GM06990 (cell line): ENCODE measurements around the gene CACNA1C.

GRCh38 chr12:1111919-1112438 lies 121.0 kb downstream of the ERC1 start:
- RRBS, result no CpG with 5 or more reads among the region's 5 CpGs

- RRBS, result no CpG with 5 or more reads among the region's 4 CpGs
These were observed 124.8 kb downstream of the ERC1 start for GRCh38 chr12:1115677-1116286.

DNA sequence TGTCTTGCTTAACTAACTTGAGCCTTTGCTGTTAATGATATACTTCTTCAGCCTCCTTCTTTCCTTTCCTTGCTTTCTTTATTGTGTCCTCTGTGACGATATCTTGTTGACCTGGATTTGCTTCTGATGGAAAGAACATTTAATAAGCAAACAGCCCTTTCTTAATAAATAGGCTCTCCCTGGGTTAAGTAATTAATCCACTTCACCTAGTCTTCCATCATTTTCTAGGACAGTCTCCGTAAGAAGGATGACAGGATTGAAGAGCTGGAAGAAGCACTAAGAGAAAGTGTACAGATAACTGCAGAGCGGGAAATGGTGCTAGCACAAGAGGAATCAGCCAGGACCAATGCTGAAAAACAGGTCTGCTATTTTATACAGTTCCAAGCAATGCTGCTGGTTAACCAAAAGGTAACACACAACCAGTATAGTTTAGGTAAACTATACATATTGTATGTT lies 271.8 kb downstream of the ERC1 start:
- RRBS, result no CpG with 5 or more reads among the region's 3 CpGs

DNA sequence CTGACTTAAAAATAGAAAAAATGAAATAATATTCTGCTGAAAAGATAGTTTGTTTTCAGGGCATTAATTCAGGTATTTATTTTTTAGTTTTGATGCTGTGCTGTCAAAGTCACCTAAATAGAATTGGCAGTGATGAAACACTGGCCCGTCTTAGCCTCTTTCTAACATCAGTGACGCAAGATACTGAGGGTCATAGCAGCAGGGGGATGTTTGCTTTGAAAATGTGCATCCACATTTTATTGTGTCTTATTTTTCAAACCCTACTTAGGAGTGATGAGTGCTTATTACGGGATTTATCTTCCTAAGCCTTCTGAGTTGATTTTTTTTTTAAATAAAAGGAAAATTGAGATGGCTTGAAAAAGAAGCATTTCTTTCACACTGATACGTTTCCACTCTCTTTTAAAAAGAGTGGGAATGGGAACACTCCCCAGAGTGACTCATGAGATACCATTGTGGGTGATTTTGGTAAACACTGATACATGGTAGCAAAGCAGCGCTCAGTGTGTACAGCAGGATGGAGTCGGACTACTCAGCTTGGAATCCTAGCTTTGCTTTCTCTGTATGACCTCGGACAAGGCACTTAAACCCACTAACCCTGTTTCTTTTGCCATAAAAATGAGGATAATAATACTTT lies 290.8 kb downstream of the ERC1 start:
- RRBS, result no CpG with 5 or more reads among the region's 7 CpGs

DNA sequence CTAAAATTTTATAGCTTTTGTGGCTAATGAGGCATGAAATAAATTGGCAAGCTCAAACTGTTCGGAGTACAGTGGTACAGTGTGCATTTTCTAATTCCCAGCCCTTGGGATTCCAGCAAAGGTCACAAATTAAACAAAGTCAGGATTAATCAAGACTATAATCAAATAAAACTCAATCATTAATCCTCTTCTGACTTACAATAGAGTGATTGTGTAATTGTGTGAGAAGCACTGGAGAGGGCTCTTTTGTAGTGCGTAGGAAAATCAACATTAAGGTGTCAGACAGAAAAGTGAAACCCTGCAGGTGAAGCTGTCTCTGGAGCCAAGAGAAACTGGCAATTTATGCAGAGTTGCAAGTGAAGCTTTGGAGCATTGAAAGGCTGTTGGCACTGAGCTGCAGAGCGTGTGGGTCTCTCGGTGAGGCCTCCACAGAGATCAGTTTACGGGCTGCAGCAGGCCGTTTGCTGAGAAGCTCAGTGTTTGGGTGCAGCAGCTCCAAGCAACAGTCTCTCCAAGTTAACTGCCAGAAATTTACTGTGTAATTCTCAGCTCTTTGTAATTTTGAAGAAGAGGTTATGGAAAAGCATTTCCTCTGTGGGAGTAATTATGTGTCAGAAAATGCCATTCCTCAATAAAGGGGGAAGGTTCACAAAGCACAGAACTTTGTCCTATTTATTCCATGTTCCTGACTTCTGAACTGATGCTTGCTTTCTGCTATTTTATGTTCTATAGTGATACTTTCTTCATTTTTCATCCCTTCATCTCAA lies 275.8 kb downstream of the FBXL14 start:
- RRBS, result no CpG with 5 or more reads among the region's 6 CpGs

DNA sequence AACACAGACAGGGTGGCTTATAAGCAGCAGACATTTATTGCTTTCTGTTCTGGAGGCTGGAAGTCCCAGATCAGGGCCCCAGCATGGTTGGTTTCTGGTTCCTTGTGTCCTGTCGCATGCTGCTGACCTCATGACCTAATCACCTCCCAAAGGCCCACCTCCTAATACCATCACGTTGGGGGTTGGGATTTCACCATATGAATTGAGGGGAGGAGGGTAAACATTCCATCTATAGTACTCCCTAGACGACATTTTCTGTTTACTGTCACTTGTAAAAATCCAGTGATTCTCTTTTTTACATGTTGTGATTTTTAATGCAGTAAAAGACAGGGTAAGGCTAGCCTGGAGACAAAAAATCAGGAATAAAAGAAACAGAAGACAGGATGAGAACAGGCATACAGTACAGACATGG lies 148.5 kb downstream of the FBXL14 start:
- RRBS, result no CpG with 5 or more reads among the region's 3 CpGs

DNA sequence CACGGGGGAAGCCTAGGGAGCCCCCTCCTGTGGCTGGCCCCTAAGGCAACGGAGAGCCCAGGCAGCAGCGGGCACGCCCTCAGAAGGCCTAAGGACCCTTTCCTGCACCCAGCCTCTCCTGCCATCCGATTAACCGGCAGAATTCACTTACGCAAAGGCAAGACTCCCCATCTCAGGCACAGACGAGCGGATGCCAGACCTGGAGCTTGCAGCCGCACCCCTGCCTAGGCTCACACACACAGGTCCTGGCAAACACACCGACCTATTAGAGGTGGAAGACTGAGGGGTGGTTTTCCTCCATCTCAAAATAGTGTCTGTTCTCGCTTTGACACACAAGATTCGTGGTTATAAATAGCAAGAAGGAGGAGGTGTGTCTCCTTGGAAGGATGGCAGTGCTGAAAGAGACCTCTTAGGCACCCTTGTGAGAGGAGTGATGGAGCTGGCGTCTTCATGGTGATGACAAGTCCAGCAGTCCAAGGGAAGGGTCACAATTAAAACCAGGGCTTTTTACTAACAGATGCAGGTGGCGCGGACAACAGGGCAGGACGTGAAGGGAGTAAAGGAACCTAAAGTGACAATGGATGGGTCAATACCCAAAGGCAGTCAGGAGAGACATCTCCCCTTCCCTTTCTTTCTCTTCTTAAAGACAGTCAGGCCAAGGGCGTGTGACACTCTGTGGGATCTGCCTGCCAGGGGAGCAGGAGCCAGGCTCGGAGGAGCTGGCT lies 62.3 kb downstream of the FBXL14 start:
- RRBS, result no CpG with 5 or more reads among the region's 19 CpGs

- RRBS, result no CpG with 5 or more reads among the region's 18 CpGs
These were observed 60.9 kb downstream of the FBXL14 start for GRCh38 chr12:1533321-1534080.

- RRBS, result no CpG with 5 or more reads among the region's 6 CpGs
These were observed 2.6 kb downstream of the FBXL14 start for GRCh38 chr12:1591585-1592316.

GRCh38 chr12:1592337-1592965 lies 1.9 kb downstream of the FBXL14 start:
- RRBS, result no CpG with 5 or more reads among the region's 17 CpGs

DNA sequence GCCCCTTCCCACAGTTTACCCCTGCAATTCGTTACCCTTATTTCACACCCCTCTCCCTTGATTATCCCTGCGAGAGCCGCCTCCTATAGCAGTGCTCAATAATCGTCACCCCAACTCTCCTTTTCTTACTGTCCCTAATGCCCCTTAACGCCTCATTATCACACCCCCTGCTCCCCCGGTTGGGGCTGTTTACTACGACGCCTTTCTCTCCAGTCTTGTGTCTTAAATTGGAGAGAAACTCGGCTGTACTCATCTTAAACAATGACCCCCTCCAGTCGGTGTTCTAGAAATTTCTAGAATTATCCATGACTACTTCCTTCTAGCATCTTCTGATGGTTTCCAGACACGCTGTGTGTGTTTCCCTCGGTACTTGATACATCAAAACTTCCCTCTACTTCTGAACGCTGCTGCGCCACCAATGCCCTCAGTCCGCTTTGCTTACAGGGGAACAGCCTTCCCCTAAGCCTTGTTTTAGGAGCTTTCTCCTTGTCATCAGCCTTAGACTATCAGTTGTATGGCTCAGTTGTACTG lies 785 bp upstream of the FBXL14 start:
- RRBS, result no CpG with 5 or more reads among the region's 15 CpGs

DNA sequence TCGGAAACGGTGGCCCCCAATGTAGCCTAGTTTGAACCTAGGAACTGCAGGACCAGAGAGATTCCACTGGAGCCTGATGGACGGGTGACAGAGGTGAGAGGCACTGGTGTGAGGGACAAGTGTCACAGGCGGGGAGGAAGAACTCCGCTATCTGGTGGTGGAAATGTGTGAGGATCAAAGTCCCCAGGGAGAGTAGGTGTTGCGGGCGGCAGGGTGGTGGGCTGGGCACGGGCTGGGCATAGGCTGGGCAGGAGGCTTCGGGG lies 179 bp downstream of the WNT5B start:
- RRBS, result no CpG with 5 or more reads among the region's 9 CpGs

- RRBS, result no CpG with 5 or more reads among the region's 4 CpGs
These were observed 24.1 kb upstream of the ADIPOR2 start for GRCh38 chr12:1666585-1667403.

GRCh38 chr12:1681545-1681825 lies 9.4 kb upstream of the ADIPOR2 start:
- RRBS, result no CpG with 5 or more reads among the region's 1 CpG

GRCh38 chr12:1746478-1747035 lies 55.7 kb downstream of the ADIPOR2 start:
- RRBS, result no CpG with 5 or more reads among the region's 3 CpGs

- RRBS, result no CpG with 5 or more reads among the region's 2 CpGs
These were observed 33.7 kb upstream of the LRTM2 start for GRCh38 chr12:1786574-1787201.

GRCh38 chr12:2052915-2053700 lies at the start of gene CACNA1C:
Gene CACNA1C, plus strand, starts transcription at chr12:2052987.
- RRBS, result 4% methylated on average over 33 of the region's 77 CpGs

DNA sequence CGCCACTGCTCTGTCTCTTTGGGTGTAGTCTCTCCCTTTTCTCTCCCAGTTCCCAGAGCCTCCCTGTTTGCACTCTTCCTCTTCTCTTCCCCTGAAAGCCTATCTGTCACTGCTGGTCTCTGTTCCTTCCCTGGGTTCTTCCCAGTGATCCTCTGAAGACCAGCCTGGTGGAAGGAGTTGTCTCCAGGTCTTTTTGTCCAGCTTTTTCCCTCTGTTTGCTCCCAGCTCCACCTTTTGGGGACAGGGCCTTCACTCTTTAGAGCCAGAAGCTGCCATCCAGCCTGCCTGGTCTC lies 1.9 kb downstream of the CACNA1C start:
- RRBS, result no CpG with 5 or more reads among the region's 1 CpG

- RRBS, result no CpG with 5 or more reads among the region's 1 CpG
These were observed 2.3 kb downstream of the CACNA1C start for GRCh38 chr12:2055102-2055488.

GRCh38 chr12:2136104-2136777 lies 83.5 kb downstream of the CACNA1C start:
- RRBS, result no CpG with 5 or more reads among the region's 17 CpGs